ENCODE data around the gene CIB2.

- PRO-cap: no peak
Measured at GRCh38 chr15:77888864-77889657, 188.4 kb downstream of the TBC1D2B start.

DNA sequence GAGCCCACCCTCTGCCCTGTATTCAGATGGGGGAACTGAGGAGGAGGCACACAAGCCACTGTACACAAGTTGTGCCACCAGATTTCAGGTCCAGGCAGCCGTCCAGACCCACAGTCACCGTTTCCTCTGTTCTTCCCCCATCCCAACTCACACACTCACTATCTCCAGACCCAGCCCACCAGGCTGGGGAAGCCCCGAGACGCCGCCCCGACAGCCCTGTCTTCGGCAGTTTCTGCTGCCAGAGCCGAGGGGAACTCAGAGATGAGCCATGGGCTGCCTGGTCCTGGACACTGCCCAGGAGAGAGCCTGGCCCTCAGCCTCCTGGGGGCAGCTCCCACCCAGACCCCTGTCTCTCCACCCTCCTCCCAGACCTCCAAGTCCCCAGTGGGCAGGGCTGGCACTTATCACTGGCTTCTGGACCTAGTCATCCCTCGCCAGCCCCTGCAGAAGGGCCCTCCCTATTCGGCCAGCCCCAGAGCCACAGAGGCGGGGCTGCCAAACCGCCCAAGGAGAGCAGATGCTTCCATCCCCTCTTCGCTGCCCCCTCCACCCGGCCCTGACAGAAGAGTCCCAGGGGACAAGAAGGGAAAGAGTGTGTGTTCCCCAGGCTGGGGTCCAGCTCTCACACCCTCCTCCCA lies 186.6 kb downstream of the TBC1D2B start:
- PRO-cap: no peak

GRCh38 chr15:77993909-77994553 lies 83.5 kb downstream of the TBC1D2B start:
- PRO-cap: no peak

- PRO-cap: no peak
Measured at GRCh38 chr15:78006396-78007313, 70.9 kb downstream of the TBC1D2B start.

DNA sequence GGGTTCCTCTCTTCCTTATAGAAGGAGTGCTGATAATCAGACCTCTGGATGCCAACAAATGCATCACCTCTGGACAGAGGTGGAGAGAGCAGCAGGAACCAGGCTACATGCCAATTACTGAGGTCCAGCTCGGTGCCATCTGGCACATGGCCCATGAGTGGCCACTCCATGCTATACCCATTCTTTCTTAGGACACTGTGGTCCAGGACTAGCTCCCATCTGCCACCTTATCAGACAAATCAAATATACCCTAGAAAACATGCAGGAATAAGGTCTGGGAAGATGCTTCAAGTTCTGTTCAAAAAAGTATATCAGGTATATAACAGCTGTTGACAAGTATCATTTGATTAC lies 60.6 kb downstream of the TBC1D2B start:
- PRO-cap: no peak

DNA sequence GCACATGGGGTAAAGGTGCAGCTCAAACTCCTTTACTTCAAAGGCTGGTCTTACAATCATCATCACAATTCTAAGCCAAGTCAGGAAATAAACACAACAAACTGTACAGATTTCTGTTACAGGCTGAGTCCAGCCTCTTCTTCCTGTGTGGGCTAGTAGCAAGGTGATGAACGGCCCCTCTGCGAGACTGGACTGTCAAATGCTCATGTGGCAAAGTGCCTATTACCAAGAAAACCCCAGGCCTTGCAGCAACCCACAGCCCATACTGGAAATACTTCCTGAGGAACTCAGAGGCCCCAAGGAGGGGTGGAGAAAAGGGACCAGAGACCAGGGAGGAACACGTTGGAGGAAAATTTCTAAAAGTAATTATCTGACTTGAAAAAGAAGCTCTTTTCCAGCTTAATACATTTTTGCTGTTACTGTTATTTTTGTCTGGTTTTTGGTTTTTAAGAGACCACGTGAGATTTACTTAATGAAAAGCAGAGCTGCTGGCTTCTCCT lies 29.6 kb downstream of the TBC1D2B start:
- PRO-cap: no peak

- PRO-cap: unidirectional peak, minus-strand start at chr15:78065599
Measured at GRCh38 chr15:78065322-78066001, 12.0 kb downstream of the TBC1D2B start.

GRCh38 chr15:78070067-78070752 lies 7.3 kb downstream of the TBC1D2B start:
- PRO-cap: no peak

DNA sequence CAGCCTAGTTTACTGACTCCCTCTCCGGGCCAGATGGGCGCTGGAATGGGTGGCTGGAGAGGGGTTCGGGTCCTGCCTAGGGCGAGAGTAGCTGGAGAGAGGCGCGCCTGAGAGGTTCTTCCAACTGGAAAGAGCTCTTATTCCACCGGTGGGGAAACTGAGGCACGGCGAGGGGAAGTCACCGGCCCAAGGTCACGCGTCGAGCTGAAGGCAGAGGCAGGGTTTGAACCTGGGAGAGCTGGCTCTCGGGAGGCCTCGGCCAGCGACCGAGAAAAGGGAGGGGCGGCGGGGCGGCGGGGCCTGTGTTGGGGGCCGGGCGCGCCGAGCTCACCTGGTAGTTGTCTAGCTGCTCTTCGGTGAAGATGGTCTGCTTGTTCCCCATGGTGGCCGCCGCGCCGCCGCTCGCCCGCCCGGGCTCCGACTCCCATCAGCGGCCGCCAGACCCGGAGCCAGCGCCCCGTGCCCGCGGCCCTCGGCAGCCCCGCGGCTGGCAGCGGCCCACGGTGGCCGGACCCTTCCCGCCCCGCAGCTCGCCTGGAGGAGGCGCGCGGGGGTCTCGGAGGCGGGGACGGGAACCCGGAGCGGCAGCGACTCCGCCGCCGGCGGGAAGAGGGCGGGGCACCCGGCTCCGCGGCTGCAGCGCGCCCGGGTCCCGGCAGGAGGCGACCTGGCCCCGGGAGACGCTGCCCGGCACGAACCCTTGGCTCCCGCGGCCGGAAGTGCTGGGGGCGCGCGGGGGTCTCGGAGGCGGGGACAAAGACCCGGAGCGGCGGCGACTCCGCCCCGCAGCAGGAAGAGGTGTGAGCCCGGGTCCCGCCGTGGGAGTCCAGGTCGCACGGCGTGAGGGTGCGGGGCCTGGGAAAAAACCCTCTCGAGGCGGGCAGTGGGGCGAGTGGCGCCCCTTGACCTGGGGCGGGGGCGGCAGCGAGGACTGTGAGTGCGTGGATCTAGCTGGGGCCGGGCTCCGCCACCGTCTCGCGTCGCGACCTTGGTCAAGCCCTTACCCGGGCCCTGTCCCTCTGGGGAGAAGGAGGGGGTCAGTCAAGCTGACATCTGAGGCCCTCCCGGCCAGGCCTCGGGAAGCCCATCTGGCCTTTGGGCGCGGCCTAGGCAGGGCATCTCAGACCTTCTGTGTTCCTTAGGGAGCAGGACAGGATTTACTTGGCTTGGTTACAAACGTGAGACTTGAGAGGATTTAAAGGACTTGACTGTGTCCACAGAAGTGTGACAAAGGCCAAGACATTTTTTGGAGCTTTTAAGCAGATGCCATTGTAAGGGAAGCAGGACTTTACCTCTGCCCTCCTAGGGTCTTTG lies at the start of gene CIB2:
TSS of gene CIB2 (minus strand) at position 612 of the 1,314 bp plus-strand sequence.
- PRO-cap: bidirectional peak, plus-strand start at position 813 of the sequence, minus-strand start at position 558 of the sequence

GRCh38 chr15:78147402-78147870 lies 1.7 kb upstream of the IDH3A start:
- PRO-cap: no peak

GRCh38 chr15:78209157-78209777 lies 25.1 kb downstream of the ACSBG1 start:
- PRO-cap: bidirectional peak, plus-strand start at chr15:78209500, minus-strand start at chr15:78209355

DNA sequence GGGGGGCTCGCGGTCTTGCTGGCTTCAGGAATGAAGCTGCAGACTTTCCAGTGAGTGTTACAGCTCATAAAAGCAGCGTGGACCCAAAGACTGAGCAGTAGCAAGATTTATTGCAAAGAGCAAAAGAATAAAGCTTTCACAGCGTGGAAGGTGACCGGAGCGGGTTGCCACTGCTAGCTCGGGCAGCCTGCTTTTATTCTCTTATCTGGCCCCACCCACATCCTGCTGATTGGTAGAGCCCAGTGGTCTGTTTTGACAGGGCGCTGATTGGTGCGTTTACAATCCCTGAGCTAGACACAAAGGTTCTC lies 11.1 kb upstream of the ACSBG1 start:
- PRO-cap: no peak

GRCh38 chr15:78268551-78269308 lies 4.4 kb downstream of the DNAJA4 start:
- PRO-cap: no peak

DNA sequence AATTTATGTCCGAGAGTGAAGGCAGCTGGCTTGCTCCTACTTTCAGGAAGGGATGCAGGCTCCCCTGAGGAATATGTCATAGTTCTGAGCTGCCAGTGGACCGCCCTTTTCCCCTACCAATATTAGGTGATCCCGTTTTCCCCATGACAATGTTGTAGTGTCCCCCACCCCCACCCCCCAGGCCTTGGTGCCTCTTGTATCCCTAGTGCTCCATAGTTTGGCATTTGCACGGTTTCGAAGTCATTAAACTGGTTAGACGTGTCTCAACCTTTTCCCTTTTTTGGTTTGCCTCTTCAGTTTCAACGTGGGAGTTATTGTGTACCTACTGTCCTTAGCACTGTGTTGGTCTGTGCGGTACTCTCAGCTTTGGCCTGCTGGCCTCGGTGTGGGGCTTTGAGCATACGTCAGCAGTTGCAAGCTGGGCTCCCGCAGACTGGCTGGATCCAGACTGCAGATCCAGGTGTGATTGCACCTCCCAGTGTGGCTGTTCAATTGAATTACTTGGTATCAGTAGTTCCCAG lies 7.9 kb downstream of the CRABP1 start:
- PRO-cap: no peak

GRCh38 chr15:78541182-78541479 lies 887 bp downstream of the PSMA4 start:
- PRO-cap: no peak

- PRO-cap: no peak
Measured at GRCh38 chr15:78544593-78545366, 4.5 kb downstream of the PSMA4 start.

- PRO-cap: no peak
Measured at GRCh38 chr15:78548422-78549273, 8.4 kb downstream of the PSMA4 start.

DNA sequence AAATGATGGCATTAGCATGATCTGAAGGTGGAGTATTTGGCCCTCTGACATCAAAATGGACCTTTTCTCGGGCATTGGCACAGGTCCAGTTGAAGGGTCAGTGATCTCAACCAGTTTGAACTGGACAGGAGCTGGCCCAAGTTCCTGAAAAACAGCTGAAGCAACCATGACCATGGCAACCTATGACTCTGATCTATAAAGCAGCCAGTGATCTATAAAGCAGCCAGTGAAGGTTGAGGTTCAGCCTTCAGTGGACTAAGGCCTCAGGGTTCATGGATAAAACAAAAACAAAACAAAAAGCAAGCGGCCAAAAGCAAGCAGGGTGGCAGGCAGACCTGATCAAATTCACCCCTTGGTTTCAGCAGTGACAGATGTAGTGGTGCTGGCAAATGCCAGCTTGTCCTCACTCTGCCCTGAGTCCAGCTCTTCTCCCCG lies 10.0 kb upstream of the CHRNB4 start:
- PRO-cap: no peak

DNA sequence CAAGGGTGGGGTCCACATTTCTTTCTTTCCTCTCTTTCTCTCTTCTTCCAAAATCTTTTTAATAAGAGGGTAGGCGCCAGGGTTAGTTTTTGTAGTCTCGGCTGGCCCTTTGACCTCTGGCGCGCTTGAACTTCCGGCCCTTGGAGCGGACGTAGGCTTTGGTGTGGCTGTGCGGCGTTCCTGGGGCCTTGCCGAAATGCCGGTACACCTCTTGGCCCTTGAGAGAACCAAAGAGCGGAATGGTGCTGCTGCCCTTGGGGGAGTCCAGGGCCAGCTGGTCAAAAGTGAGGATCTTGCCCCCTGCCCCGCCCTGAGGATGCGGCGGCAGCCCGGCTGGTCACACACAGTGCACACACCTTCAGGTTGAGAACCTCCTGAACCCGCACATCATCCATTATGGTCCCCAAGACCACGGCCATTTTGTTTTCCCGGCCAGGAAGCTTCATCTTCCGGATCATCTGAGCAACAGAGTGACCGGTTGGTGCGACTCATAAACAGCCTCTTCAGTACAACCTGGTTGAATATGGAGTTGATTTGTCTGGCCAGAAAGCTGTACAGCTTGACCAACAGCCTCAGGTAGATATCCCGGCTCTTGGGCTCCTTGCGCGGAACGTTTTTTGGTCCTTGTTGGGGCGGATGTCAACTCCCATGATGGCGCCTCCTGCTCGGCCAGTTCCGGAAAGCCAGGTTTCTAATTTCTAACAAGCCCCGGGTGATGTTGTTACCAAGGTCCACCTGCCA lies 20.1 kb upstream of the CHRNB4 start:
- PRO-cap: no peak

- PRO-cap: no peak
Measured at GRCh38 chr15:78807926-78808180, 3.4 kb downstream of the ADAMTS7 start.

Data from fallopian tube (tissue), 1 donor.